Metastatic Pancreatic Carcinoma in the Ovary (tissue), 1 donor: Measurements from ENCODE around the gene HSPA12B.

DNA sequence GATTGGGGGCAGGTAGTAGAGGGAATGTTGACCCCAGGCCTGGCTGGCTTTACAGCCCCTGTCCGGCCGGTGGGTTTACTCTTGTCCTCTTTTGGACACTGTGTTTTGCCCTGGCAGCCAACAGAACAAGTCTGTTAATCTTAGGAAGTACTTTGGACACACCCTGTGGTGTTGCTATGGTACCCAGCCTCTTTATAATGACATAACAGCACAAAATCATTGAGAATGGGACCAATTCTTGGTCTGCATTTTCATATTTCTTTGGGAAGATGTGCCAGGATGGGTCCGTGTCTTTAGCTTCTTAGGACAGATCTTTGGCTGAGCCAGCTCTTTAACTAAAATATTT lies 8.2 kb downstream of the STK35 start:
- PRO-cap = no peak

GRCh38 chr20:2292563-2293235 lies 3.1 kb upstream of the TGM3 start:
- PRO-cap = no peak

DNA sequence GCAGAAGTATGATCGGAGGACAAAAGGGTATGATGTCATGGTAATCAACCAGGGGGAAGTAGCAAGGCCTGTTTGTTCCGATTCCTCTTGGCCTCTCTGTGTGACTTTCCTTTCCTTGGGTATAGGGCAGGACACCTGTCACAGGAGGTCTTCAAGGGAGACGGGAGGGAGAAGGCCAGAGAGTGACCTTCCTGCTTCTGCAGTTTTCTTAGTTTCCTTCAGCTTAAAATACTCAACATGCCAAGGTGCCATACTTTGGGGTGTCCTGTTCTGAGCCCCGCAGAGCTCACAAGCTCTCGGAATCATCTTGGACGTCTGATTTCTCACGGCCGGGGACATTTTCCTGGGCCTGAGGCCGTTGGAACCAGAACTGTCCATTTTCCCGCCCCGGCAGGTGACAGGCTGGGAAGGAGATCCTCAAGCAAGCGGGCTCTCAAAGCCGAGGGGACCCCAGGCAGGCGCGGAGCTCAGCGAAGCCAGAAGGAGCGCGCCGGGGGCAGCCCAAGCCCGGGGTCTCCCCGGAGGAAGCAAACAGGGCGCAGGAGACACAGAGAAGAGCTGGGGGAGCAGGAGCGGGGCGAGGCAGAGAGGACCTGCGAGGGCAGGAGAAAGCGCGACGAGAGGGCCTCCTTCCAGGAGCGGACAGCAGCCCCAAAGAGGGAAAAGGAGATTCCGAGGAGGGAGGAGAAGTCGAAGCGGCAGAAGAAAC lies 21.8 kb downstream of the TMC2 start:
- PRO-cap = no peak

GRCh38 chr20:2691866-2692458 lies 618 bp upstream of the EBF4 start:
- PRO-cap = no peak

GRCh38 chr20:2957831-2958385 lies 84.6 kb downstream of the PTPRA start:
- PRO-cap = no peak

GRCh38 chr20:2993325-2994286 lies 49.8 kb upstream of the GNRH2 start:
- PRO-cap = no peak

- PRO-cap = no peak
Observed at GRCh38 chr20:3080891-3081606, 3.5 kb downstream of the AVP start.

DNA sequence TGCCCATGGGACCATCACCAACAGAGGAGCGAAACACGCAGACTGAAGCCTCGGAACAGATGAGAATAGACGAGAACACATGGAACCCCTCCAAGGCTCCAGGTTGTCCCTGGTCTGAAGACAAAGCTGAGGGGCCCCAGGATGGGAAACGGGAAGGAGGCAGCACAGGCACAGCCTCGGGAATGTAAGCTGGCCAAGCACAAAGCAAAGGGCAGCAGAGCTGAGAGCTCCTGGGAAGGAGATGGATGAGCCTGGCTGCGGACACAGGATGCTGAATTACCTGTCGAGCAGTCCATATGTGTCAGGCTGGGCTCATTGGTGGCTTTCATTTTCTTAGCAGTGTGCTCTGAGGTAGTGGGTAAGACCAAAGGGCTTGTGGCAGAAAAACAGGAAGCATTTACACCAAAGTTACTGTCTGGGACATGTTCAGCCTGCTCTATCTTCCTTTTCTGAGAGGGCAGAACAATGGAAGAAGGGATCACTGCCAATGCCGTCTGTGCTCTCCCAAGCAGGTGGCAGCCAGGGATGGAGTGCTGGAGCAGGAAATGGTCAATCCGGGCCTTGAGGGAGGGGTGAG lies 36.7 kb upstream of the AVP start:
- PRO-cap = no peak

DNA sequence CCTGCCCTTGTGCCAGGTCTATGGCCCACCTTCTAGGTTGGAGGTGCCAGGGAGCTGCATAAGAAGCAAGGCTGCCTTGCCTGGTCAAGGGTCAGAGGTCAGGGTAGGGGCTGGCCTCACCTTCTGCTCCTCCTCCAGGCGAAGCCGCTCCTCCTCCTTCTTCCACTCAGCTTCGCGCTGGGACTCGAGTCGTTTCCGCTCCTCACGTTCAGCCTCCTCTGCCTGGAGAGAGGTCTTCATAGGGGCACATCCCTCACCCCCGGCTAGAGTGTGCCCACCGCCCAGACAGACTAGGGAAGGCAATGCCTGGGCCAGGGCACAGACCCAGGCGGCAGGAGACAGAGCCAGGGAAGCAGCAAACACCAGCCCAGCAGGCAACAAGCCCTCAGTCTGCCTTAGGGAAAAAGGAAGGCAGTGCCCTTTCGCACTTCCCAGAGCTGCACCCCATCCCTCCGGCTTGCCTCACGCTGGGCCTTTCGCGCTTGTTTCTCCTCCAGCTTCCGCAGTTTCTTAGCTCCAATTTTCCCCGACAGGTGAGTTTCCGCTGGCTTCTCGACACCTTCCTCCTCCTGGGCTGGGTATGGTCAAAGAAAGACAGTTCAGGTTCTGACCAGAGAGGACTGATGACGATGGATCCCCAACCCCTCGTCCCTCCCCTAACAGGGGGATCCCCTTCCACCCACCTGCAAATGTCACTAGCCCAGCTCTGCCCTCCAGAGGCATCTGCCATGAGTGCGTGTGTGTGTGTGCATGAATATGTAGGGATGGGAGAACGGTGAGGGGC lies 4.4 kb downstream of the DDRGK1 start:
- PRO-cap = no peak

DNA sequence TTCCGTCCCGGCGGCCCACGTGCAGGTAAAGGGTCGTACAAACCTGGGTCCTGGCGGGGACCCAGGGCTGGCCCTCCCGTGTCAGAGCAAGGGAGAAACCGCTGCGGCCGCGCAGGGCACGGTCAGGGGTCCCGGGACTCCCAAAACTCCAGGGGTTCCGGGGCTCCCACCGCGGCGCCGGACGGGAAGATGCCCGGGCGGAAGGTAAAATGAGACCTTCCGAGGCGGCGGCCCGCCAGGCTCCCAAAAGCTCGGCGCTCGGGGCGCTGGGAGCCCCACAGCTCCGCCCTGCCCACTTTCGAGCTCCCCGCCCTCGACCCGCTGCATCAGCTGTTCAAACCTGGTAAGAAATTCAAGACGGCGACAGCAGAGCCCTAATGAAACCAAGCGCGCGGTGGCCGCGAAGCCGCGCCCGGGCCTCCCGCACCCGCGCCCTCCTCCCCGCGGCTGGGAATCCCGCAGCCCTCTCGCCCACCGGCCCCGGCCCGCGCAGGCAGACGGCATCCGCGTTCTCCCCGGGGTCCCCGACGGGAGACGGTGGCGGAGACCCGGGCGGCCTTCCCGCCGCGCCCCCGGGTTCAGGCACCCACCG lies 389 bp downstream of the SLC4A11 start:
- PRO-cap = no peak

GRCh38 chr20:3239337-3240369 lies 663 bp upstream of the SLC4A11 start:
- PRO-cap = no peak

- PRO-cap = no peak
Observed at GRCh38 chr20:3248649-3249054, 9.7 kb upstream of the SLC4A11 start.

DNA sequence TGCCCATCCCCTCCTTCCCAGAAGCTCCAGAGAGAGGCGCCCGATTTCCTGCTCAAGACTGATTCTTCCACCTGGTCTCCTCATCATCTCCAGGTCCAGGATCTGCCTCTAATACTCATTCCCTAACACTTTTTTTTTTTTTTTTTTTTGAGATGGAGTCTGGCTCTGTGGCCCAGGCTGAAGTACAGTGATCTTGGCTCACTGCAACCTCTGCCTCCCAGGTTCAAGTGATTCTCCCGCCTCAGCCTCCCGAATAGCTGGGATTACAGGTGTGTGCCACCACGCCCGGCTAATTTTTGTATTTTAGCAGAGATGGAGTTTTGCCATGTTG lies 24.4 kb downstream of the DNAAF9 start:
- PRO-cap = no peak

GRCh38 chr20:3479754-3480612 lies 9.2 kb downstream of the ATRN start:
- PRO-cap = no peak

- PRO-cap = no peak
Observed at GRCh38 chr20:3492192-3493007, 21.6 kb downstream of the ATRN start.

DNA sequence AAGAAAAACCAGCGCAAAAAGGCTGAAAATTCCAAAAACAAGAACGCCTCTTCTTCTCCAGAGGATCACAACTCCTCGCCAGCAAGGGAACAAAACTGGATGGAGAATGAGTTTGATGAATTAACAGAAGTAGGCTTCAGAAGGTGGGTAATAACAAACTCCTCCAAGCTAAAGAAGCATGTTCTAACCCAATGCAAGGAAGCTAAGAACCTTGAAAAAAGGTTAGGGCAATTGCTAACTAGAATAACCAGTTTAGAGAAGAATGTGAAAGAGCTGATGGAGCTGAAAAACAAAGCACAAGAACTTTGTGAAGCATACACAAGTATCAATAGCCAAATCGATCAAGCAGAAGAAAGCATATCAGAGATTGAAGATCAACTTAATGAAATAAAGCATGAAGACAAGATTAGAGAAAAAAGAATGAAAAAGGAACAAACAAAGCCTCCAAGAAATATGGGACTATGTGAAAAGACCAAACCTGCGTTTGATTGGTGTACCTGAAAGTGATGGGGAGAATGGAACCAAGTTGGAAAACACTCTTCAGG lies 52.2 kb downstream of the ATRN start:
- PRO-cap = no peak

- PRO-cap = no peak
Observed at GRCh38 chr20:3687395-3688083, 5.7 kb upstream of the ADAM33 start.

DNA sequence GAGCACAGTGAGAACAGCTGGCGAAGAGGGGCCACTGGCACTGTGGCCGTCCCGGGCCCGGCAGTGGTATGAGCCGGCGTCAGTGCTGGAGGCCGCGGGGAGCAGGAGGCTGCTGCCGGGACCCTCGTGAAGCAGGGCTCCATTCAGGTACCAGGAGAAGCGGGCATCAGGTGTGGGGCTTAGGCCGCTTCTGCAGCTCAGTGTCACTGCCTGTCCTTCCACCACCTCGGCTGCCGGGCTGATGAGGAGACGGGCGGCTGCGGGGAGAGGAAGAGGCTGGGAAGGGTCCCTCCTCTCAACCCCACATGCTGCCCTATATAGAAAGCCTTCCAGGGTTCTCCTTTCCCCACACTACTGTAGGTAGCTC lies 13.2 kb downstream of the SIGLEC1 start:
- PRO-cap = no peak

DNA sequence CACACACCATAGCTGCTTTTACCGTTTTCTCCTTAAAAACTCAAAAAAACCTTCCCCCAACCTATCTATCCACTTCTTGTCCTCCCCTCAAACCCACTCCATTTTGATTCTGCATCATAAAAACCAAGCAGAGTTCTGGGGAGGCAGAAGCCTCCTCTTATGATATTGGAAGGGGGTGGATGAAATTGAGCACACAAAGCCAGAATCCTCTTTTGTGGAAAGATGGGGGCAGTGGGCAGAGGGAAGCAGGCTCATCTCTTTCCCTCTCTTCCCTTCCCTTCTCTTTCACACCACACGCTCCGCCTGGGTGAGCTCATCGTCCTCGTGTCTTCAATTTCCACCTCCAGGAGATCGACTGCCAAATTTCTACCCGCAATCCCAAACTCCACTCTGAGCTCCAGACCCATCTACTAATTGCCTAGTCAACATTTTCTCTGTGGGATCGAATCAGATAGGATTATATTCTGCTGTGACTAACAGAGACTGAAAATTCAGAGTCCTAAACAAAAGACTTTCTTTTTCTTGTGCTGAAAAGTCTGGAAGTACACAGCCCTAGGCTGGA lies 5.2 kb upstream of the HSPA12B start:
- PRO-cap = no peak

DNA sequence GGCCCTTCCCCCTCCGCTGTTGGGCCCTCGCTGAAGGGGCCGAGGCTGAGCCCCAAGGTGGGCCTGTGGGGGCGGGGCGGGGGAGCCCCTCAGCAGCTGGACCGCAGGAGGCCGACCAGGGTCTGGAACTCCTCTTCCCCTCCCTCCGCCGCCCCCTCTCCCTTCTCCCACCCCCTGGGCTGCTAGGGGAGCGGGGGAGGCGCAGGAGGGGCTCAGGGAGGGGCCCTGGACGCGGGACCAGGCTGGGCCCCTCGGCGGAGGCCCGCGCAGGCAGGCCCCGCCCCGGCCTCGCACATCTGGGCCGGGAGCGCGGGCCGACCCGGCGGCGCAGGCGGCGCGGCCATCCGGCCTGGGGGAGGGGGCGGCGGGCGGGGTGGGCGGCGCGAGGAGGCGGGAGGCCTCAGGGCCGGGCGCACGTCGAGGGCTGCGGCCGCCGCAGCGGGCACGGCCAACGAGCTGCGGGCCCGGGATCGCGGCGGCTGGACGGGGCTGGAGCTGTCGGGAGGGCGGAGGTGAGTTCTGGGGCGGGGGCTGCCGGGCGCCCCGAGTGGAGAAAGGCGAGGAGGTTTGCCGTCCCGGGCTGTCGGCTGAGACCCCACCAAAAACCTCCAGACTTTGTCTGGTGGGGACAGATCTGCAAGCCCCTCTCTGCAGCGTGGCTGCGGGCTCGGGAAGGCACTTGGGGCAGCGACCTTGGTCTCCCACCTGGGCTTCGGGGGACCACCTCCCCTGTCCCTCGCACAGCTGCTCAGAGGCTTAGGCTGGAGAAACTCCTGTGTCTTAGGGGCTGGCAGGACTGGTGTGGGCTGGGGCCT lies at the start of gene HSPA12B:
Gene HSPA12B, plus strand, starts transcription at position 403 of the 815 bp plus-strand sequence.
- PRO-cap = no peak